ENCODE data around the genes TMEM231 and NUDT7.

- RRBS, result no CpG with 5 or more reads among the region's 5 CpGs
Observed at GRCh38 chr16:75012647-75013208, 13.9 kb downstream of the ZNRF1 start.

DNA sequence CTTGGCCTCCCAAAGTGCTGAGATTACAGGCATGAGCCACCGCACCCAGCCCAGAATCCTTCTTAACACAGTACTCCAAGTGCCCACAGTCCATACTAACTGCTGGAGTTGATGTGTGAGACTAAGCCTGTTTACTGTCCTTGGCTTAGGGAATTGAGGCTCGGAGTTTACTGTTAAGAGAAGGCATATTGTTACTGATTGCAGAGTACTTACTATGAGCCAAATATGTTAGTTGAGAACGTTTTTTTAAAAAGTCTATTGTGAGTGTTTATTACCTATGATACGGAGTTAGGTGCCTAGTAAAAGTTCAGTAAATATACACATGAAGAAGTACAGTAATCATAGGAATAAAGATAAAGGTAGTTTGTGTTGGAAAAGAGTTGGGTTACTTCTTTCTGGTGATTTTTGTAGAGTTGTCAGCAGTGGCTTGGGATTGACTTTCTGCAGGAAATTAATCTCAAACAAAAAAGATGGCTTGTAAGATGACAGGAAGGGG lies 25.3 kb downstream of the ZNRF1 start:
- RRBS, result no CpG with 5 or more reads among the region's 4 CpGs

DNA sequence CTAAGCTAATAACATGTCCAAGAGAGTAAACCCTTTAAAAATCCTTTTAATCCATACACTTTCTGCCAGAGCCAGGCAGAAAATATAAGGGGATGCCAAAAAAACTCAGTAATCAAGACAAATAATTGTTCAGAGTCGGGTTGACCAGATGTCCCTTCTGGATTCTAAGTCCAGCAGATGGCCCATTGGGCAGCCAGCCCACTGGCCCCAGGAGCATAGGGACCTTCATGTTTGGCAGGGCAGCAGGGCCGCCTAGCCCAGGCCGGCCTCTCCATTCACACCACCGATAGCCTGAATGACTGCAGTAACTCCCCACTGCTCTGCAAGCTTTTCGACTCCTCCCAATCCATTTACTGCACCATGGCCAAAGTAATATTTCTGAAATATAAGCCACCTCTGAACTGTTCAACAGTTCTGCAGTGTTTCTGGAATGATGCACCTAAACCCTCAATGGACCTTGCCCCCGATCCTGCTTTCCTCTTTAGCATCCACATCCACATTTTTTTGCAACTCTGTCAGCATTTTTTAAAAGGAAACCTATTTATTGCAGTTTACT lies 46.5 kb downstream of the LDHD start:
- RRBS, result no CpG with 5 or more reads among the region's 6 CpGs

- RRBS, result no CpG with 5 or more reads among the region's 18 CpGs
Observed at GRCh38 chr16:75096378-75097314, 19.9 kb downstream of the LDHD start.

DNA sequence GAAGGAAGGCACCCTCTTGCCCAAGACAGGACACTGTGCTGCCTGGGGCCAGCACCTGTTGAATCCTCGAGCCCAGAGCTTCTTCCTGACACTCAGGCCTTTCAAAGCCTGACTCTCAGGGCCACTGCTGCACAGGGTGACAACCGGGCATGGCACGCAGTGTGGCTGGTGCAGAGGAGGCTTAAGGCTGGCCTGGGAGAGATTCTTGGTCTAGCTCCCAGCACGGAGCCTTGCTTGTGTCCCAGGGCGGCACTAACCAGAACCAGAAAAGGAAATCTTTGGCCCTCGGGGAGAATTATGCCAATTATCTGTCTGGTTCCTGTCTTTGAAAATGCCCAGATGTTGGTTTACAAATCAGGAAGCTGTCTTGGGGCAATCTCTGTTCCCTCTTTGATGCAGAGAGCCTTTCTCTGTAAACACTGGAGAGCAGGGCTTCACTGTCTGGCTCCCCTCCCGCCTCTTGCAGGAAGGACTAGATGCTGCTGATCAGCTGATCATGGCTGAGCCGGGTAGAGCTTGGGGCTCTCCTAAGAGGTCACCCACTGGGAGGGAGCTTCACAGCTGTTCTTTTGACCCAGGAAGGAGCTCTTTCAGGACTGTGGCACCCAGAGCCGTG lies 11.0 kb downstream of the LDHD start:
- RRBS, result no CpG with 5 or more reads among the region's 9 CpGs

GRCh38 chr16:75247079-75247608 lies 4.3 kb downstream of the BCAR1 start:
- RRBS, result no CpG with 5 or more reads among the region's 11 CpGs

GRCh38 chr16:75252414-75253754 lies 1.5 kb upstream of the BCAR1 start:
- RRBS, result no CpG with 5 or more reads among the region's 21 CpGs

GRCh38 chr16:75269724-75269957 lies 18.2 kb upstream of the BCAR1 start:
- RRBS, result no CpG with 5 or more reads among the region's 1 CpG

DNA sequence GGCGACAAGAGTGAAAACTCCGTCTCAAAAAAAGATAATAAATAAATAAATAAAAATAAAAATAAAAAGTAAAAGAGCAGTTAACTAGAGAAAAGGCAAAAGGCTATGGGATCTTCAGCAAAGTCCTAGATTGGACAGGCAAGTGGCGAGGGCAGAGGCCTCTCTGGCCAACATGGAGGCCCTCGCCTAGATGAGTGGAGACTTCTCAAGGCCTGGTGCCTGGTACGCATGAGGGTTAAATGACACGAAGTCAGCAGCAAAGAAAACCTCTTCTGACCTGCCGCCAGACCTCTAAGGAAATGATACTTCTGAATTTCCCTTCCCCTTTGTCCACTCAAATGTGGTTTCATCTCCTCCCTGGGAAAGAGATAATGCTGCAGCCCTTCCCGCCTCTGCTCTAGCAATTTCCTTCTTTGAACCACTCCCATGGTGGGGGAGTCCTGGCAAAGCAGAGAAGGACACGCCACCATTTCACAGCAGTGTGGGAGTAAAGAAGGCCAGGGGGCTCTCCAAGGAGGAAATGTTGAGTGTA lies 65.6 kb upstream of the BCAR1 start:
- RRBS, result no CpG with 5 or more reads among the region's 9 CpGs

- RRBS, result no CpG with 5 or more reads among the region's 3 CpGs
Observed at GRCh38 chr16:75380841-75381559, 52.3 kb downstream of the CFDP1 start.

DNA sequence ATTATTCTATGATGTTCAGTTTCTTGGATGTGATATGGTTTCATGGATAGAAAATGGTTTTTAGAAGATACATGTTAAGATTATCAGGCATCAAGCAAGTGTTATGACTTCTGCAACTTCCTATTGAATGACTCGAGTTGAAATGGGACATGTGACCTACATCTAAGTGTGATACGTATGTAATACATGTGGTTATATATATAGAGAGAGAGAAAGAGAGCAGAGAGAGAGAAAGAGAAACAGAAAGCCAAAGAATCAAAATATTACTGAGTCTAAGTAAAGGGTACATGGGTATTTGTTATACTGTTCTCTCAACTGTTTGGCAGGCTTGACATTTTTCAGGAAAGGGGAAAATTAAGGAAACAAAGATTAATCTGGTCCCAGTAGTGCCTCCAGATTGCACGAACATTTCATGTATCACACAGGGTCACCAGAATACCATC lies 1.6 kb downstream of the TMEM170A start:
- RRBS, result no CpG with 5 or more reads among the region's 3 CpGs

- RRBS, result no CpG with 5 or more reads among the region's 5 CpGs
Observed at GRCh38 chr16:75501662-75502126, 6.5 kb upstream of the CHST6 start.

DNA sequence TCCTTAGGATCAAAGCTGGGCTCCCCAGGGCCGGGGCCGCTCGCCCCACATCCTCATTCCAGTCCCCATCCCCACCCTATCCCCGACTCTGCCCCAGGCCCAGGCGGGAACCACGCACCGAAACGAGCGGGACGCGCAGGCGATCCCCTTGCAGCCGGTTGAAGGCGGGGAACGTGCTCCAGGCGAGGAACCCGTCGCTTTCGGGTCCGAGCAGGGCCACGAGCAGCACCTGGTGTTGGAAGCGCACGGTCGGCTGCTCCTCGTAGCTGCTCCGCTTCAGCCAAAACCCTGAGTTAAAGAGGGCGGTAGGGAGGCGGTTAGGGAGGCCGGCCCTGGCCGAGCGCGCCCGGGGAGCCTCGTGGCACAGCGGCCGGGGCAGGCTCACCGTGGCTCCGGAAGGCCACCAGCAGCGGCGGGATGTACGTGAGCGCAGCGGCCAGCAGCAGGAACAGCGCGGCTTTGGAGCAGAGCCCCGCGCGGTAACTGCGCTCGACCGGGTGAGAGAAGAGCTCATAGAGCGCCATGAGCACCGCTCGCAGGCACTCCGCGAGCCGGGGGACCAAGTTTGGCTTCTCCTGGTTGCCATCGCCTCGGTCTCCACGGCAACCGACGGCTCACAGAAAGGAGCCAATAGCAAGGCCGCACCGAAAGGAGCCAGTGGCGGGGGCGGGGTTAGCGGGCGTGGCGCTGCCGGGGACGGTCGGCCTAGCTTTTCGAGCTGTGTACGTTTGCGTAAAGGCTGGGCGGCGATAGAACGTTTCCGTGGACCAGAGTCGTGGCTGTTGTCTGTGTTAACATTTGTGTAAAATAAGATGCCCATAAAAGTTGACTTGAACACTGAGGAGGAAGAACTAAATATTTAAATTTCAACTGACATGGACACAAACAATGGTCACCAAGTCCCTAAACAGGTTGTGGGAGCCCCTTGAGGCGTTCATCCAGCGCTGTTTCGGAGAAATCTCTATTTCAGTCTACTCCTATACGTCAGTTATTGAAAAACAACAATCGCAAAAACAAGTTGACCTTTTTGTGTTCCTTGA lies at the start of gene TMEM231:
TSS of gene TMEM231 (minus strand) at position 567 of the 1,040 bp plus-strand sequence.
- RRBS, result 1% methylated on average over 16 of the region's 85 CpGs

GRCh38 chr16:76293043-76293391 lies 15.8 kb downstream of the CNTNAP4 start:
- RRBS, result no CpG with 5 or more reads among the region's 9 CpGs

DNA sequence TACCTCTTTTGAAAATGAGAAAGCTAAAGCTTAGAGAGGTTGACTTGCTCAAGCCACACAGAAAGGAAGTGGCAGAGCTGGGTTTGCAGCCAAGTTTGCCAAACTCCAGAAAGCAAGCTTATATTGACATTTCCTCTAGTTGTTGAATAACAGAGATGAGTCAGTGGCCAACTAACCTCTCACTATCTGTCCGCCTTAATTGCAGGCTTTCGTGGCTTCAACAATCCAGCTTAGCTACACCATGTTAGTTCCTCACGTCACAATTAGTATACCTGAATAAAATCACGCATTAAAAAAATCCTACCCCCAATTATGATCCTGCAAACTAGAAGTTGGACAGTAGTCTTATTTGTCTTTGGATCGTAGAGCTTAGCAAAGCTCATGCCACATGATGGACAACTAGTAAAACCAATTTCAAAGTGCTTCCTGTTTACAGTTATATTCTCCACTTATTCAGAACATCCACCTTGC lies 151.7 kb downstream of the CNTNAP4 start:
- RRBS, result no CpG with 5 or more reads among the region's 5 CpGs

DNA sequence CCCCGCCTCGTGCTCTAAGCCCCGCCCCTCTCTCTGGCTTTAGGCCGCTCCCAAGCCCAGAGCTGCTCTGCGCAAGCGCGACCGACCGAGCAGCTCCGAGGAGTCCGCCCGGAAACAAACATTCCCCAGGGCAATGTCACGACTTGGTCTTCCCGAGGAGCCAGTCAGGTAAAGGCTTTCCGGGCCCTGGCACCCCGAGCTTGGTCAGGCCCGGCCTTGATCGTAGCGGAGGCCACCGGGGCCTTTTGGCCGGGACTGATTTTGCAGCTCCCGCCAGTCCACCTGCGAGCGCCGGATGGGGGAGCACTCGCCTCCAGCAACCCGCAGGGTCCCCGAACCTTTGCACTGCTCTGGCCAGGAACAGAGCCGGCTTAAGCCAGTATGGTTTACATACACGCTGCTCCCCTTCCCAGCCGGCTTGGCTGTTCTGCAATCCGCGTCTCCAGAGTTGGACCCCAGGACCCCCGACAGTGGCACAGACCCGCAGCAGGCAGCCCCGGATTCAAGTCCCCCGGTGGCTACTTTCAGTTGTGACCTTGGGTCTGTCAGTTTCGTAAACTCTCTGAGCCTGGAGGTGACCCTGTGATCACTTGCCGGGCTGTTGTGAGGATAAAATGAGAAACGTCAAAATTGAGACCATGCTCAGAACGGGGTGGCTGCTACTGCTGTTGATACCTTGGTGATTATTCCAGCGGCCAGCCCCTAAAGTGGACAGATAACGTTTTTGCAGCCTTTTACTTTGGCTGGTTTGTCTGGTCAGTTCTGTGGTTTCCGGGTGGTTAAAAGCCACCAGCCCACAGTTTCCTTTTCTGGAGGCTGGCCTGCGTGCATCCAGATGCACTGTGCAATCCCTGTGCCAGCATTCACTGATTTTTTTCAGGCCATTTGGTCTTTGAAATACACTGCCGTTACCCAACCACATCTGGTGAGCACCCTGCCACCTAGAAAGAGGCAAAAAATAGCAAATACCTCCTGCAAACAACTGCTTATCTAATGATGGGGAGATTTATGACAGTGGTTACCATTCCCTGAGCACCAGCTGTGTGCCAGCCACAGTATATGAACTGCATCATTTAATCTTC lies at the start of gene NUDT7:
TSS of gene NUDT7 (plus strand) at position 65 of the 1,082 bp plus-strand sequence.
- RRBS, result 1% methylated on average over 22 of the region's 46 CpGs

- RRBS, result no CpG with 5 or more reads among the region's 1 CpG
Observed at GRCh38 chr16:77776454-77776718, 12.0 kb upstream of the VAT1L start.

DNA sequence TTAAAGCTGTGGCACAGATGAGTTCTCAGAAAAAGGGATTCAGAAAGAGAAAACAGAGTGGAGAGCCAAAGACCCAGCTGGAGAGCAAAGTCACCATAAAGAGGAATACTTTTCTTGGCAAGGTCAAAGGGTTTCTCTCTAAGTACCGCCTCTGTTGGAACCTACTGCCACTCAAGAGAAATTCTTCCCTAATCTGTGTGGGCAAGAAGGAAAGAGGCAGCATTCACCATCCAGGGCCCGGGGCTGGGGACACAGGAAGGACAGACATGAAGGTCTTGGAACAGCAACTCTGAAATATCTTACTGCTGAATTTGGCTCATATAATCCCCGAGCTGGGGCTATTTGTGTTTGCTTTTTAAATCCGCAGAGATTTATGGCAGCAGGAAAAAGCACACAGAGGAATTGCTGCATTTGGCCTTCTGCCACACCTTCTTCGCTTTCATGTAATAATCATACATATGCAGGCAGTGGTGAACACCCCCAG lies 82.0 kb downstream of the VAT1L start:
- RRBS, result no CpG with 5 or more reads among the region's 5 CpGs

- RRBS, result 95% methylated on average over 1 of the region's 23 CpGs
Observed at GRCh38 chr16:78505968-78506728, 406.7 kb downstream of the WWOX start.

DNA sequence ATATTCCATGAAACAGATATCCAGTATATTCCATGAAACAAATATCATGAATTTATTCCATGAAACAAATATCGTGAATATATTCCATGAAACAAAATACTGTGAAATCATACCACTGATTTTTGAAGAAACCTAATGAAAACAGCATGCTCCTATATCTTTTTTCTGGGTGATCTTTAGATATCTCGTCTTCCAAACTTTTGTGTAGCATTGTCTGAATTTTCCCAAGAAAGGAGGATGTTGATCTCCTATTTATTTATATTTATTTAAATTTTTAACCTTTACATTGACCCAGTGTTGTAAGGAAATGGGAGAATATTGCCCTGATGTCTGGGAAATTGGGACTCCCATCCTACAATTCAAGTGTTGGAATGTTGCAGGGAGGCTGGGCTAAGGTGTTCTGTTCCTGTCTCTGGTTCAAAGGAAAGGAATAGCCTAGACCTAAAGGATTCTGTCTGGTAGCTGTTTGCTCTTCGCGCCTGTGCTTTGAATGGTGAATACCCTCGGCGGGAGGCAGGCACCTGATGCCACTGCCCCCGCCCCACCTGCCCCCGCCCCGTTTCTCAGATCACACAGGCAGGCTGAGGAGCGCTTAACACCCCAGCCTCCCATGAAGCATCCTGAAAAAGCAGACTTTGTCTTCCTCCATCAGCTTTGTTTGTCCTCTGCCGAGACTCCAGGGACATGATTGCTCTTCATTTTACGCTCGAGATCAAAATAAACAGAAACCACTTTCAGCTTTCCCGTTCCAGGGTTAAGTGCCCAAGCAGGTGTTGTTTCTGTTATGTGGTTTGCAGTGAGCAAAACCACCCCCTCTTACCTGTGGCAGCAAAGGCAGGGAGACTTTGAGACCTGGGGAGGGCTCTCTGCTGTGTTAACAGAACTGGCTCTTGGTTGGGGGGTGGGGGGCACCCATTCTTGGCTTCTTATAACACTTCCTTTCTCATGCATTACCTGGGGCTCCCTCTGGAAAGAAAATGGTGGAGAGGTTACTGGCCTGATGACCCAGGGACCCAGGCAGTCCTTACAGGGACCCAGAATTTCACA lies 452.0 kb downstream of the WWOX start:
- RRBS, result no CpG with 5 or more reads among the region's 14 CpGs

All from GM19240 (cell line).